Osteoblast (primary cell): ENCODE measurements around the genes P2RX7, P2RX4 and CAMKK2.

GRCh38 chr12:120979645-120980178 is 1.4 kb downstream of the HNF1A start:
- CAGE, long polyA plus RNA = no peak
- RRBS = no CpG with 5 or more reads among the region's 9 CpGs

- CAGE, long polyA plus RNA = no peak
- RRBS = no CpG with 5 or more reads among the region's 26 CpGs
Measured at GRCh38 chr12:121132514-121133682, at the start of gene P2RX7. TSS of gene P2RX7 (plus strand) at chr12:121132876.

DNA sequence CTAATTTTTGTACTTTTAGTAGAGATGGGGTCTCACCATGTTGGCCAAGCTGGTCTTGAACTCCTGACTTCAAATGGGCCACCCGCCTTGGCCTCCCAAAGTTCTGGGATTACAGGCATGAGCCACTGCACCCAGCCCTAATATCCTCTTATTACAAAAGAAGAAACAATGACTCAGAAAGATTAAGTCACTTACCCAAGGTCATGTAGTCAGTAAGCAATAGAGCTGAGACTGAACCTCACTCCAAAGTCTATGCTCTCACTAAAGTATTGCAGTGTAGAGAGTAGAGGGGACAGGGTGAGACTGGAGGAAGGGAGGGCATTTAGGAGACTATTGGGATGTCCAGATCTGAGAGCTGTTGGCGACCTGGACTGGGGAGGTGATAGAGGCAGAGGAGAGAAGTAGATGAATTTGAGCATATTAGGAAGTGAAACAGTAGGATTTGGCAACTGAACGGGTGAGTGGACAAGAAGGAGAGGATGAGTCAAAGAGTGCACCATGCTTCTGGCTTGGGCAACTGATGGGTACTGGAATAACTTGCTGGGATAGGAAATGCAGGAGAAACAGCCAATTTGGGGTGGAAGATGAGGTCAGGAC is 11.8 kb downstream of the P2RX7 start:
- CAGE, long polyA plus RNA = no peak
- RRBS = no CpG with 5 or more reads among the region's 3 CpGs

DNA sequence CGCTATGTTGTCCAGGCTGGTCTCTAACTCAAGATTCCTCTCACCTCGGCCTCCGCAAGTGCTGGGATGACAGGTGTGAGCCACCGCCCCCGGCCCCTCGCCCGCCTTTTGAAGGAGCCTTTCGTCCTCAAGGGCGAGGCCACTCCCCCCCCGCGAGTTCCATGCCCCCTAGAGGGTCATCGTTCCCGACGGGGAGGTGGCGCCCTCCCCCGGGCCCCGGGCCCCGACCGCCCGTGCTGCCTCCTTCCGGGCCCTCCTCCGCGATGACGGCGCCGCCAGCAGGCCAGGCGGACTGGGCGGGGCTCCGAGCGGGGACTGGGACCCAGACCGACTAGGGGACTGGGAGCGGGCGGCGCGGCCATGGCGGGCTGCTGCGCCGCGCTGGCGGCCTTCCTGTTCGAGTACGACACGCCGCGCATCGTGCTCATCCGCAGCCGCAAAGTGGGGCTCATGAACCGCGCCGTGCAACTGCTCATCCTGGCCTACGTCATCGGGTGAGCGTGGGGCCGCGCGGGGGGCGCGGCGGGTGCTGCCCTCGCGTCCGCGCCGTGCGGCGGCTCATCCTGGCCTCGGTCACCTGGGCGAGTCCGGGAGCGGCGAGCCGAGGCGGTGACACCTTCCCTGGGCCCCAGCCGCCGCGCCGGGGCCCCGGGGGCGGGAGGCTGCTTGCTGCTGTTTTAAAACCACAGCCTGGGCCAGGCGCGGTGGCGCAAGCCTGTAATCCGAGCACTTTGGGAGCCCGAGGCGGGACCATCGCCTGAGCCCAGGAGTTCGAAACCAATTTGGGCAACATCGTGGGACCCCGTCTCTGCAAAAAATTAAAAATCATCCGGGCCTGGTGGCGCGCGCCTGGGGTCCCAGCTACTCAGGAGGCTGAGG is at the start of gene P2RX4:
P2RX4 (plus strand) TSS at position 325 of the 879 bp plus-strand sequence.
- CAGE, long polyA plus RNA = start-site peak on the plus strand centred at position 248 of the sequence, 186 bp wide, 65 and 32 reads in 2 replicates
- RRBS = 1% methylated on average over 9 of the region's 94 CpGs

DNA sequence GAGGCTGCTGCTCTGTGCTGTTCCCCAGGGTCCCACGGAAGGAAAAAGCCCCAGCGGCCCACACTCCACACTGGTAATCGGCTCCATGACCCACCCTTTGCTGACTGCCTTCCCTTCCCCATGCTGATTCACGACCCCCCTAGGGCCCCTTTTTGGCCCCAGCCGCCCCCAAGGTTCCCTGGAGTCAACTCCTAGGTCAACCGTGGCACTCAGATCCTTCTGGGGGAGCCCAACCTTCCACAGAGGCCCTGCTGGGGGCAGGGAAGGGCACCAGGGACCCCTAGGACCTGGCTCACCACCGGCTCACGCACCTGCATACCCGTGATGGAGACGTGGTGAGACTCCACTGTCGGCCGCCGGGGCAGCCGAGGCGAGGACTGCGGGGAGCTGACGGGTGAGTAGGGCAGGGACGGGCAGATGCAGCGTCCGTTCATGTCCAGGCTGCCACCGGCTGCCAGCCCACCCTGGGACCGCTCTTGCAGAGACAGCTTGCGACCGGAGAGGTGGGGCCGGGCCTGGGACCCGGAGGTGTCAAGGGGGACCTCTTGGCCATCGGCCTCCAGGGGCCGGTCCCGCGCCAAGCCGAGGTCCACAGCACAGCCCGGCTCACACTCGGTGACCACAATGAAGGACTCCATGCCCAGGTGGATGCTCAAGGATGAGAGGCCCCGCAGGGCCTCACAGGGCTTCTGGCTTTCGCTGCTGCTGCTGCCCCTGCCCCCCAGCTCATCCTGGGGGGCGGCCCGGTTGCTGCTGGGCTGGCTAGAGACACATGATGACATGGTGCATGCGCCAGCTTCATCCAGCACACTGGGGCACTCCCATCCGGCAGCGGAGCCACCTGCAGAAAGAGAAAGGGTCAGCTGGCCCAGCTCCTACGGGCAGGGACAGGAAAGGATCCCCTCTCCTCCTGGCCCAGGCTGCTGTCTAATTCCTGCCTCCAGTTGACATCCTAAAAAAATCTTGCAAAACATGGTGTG is 22.5 kb downstream of the CAMKK2 start:
- CAGE, long polyA plus RNA = no peak
- RRBS = 96% methylated on average over 24 of the region's 41 CpGs

GRCh38 chr12:121278856-121279348 is 17.6 kb downstream of the CAMKK2 start:
- CAGE, long polyA plus RNA = no peak
- RRBS = 85% methylated on average over 4 of the region's 16 CpGs

- CAGE, long polyA plus RNA = no peak
- RRBS = no CpG with 5 or more reads among the region's 6 CpGs
Measured at GRCh38 chr12:121282207-121282637, 14.3 kb downstream of the CAMKK2 start.

GRCh38 chr12:121296117-121296789 is at the start of gene CAMKK2:
TSS of gene CAMKK2 (minus strand) at chr12:121296709.
- CAGE, long polyA plus RNA = no peak
- RRBS = 2% methylated on average over 27 of the region's 75 CpGs

- CAGE, long polyA plus RNA = no peak
- RRBS = no CpG with 5 or more reads among the region's 7 CpGs
Measured at GRCh38 chr12:121391632-121392121, 8.2 kb upstream of the RNF34 start.

DNA sequence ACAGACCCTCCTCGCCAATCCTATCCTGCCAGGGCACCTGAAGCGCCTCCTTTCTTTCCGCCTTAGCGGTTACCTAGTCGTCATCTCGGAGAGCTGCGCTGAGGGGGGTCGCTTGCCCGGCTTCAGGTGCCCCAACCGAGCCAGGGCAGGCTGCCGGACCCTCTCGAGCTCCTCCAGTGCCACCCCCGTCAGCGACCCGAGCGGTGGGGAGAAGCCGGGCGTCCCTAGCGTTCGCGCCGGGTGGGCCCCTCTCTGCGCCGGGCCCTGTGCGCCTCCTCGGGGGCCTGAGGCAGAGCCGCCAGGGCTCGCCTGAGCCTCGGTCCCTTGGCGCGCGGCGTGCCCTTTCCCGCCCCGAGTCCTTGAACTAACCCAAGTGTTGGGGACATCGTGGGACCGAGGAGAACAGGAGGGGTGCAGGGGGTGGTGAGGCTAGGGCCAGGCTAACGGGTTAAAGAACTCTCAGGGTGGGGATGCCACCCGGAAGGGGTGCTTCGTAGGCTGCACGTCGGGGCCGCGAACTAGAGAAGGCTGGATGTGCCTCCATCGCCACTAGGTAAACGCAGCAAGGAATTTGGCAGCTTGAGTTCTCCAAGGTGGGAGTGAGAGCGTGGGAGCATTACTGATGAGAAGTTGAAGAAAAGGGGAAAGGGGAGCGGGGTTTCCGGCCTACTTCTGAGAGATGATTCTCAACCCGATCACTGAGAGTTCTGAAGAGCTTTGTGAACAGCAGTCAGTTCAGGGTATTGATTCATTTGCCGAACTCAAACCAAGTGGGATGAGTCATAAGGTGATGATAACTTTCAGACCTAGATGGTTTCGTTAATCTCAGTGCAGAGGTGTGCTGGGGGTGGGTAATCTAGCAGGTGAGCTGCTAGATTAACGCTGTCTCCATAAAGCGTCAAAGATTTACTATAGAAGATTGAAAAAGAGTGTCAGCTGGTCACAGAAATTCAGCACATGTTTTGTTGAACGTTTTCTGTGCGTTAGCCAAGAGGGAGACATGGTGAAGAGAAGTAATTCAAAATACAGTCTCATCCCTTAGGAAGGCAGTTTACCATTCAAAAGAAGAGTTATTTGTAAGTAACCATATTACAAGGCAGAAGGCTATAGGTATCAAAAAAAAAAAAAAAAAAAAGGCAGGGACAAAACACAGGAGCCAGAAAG is 704 bp downstream of the RNF34 start:
- CAGE, long polyA plus RNA = no peak
- RRBS = 2% methylated on average over 12 of the region's 56 CpGs

DNA sequence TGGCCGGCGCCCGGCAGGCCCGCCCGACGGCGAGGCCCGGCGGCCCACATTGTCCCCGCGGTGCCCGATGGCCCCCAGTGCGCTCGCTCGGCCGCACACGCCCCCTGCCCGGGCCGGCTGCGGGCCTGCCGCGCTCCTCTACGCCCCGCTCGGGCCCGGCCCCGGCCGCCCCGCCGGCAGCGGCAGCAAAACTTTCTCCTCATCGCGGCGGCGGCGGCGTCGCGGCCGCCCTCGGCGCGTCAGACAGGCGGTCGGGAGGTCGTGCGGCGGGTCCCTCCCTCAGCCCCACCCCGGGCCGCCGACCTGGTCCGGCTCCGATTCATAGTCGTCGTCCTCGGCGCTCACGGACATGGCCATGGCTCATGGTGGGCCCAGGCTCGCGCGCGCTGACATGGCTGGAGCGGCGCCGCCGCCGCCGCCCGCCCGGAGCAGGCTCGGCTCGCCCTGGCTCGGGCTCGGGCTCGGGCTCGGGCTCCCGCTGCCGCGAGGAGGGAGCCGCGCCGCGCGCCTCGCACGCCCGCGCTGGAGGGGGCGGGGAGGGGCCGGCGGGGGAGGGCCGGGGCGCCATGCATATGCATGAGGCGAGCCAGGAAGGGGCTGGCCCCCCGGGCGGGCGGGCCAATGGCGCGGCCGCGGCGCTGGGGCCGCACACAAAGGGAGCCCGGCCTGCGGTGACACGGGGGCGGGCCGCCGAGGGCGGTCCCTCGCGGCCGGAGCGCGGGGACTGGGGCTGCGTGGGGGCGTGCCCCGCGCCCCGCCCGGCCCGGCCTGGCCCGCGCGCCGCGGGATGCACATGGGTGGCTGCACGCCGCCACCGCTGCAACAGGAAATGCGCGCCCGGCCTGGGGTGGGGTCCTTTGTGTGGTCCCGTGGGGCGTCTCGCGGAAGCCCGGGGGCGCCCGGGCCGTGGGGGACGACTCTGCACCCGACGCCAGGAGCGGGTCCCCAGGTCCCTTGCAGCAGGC is 67.2 kb downstream of the RNF34 start:
- CAGE, long polyA plus RNA = no peak
- RRBS = 2% methylated on average over 76 of the region's 145 CpGs

DNA sequence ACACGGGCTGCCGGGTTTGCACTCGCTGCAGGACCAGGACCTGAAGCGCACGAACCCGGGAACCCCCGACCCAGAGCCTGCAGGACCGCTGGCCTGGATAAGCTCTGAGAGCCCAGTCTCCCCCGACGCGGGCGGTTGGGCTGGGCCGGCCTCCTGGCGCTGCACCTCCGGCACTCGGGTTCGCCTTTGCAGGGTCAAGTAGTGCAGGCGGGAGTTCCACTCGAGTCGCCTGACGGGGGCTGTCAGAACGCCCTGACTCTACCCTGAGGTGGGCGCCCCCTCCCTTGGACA is 67.8 kb downstream of the RNF34 start:
- CAGE, long polyA plus RNA = no peak
- RRBS = 3% methylated on average over 13 of the region's 23 CpGs

DNA sequence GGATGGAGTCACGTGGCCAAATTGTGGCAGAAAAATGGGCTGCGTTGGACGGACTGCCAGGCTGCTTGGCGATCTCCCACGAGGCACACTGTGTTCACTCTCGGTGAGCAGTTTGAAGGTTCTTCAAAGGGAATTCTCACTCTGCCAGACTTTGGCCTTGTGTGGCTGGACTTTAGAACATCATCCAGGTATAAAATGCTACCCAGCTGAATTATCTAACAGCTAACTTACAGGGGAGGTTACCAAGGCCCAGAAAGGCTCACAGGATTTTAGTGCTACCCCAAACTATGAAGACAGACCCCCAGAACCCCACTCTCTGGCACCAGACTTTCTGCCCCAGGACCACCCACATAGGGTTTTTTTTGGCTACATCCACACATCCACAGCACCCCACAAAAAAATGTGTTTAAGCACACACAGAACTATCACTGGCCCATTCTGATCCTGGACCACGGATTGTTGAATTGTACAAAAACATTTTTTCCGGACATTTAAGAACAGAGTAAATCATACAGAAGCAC is 84.9 kb downstream of the KDM2B start:
- CAGE, long polyA plus RNA = no peak
- RRBS = no CpG with 5 or more reads among the region's 8 CpGs

GRCh38 chr12:121523603-121524058 is 57.2 kb downstream of the KDM2B start:
- CAGE, long polyA plus RNA = no peak
- RRBS = 56% methylated on average over 4 of the region's 18 CpGs

- CAGE, long polyA plus RNA = no peak
- RRBS = no CpG with 5 or more reads among the region's 6 CpGs
Measured at GRCh38 chr12:121610145-121610468, 29.3 kb upstream of the KDM2B start.

GRCh38 chr12:121754870-121755335 is 38.6 kb downstream of the RHOF start:
- CAGE, long polyA plus RNA = no peak
- RRBS = no CpG with 5 or more reads among the region's 10 CpGs

- CAGE, long polyA plus RNA = no peak
- RRBS = no CpG with 5 or more reads among the region's 10 CpGs
Measured at GRCh38 chr12:121783822-121784342, 9.6 kb downstream of the RHOF start.

GRCh38 chr12:121812352-121812925 is 8.6 kb downstream of the SETD1B start:
- CAGE, long polyA plus RNA = no peak
- RRBS = 4% methylated on average over 6 of the region's 26 CpGs

GRCh38 chr12:121816879-121818090 is 13.5 kb downstream of the SETD1B start:
- CAGE, long polyA plus RNA = no peak
- RRBS = 93% methylated on average over 21 of the region's 69 CpGs

- CAGE, long polyA plus RNA = no peak
- RRBS = no CpG with 5 or more reads among the region's 5 CpGs
Measured at GRCh38 chr12:121915962-121916726, 2.2 kb upstream of the CFAP251 start.